Left cardiac atrium (tissue), 1 donor: ENCODE results near the genes ZNF717, GBE1 and ARL6.

DNA sequence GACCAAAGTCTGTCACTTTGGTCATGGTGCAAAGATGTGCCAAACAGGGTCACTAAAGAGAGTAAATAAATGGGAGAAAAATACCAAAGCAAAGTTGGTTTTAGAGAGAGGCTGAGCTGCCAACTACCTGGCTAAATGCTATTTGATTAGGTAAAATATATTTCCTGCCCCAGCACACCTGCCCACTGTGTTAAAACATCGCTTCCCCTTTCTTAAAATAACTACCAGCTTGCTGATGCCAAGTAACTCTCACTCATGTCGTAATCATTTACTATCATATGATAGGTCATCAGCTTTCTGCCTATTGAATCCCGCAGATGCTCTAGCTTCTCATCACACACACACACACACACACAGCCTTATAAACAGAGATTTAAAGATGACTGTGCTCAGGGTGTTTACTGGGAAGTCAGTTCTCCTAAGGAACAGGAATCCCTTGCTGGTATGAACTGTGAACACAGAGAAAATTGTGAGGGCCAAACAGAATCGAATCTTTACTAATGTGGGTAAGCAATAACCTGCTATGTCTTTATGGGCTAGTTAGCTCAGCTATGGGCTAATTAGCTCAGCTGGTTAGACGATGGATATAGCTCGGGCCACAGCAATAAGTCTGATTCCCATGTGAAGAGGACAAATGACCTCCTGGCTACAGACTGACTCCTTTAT, 173.1 kb downstream of the PDZRN3 start:
- PRO-cap: no peak

DNA sequence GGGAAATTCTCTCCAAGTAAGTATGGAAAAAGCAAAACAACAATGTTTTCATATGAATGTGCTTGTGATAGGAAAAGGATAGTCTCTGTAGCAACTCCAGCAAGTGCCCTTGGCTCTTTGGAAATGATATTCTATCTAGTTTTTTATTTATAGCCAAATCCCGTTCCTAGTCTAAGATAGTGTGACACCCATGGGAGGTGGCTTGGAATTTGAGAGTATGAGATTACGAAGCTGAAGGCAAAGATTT, 119.9 kb downstream of the PDZRN3 start:
- PRO-cap: unidirectional peak, minus-strand start at position 119 of the sequence

DNA sequence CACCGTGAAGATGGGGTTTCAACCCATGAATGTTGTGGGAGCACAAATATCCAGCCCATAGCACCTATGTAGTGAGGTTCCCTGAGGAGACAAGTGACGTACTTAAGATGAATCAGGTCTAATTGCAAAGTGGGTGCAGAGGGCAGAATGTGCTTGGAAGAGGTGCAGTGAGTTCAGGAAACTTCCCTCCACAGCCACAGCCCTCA, 106.0 kb downstream of the PDZRN3 start:
- PRO-cap: no peak

- PRO-cap: no peak
Observed at GRCh38 chr3:73609140-73609547, 15.6 kb downstream of the PDZRN3 start.

- PRO-cap: no peak
Observed at GRCh38 chr3:73827509-73828142, 202.9 kb upstream of the PDZRN3 start.

- PRO-cap: no peak
Observed at GRCh38 chr3:74352146-74352596, 262.3 kb downstream of the CNTN3 start.

GRCh38 chr3:75785181-75785943, at the start of gene ZNF717:
Gene ZNF717, minus strand, starts transcription at chr3:75785549.
- PRO-cap: bidirectional peak, plus-strand start at chr3:75785678, minus-strand start at chr3:75785546

DNA sequence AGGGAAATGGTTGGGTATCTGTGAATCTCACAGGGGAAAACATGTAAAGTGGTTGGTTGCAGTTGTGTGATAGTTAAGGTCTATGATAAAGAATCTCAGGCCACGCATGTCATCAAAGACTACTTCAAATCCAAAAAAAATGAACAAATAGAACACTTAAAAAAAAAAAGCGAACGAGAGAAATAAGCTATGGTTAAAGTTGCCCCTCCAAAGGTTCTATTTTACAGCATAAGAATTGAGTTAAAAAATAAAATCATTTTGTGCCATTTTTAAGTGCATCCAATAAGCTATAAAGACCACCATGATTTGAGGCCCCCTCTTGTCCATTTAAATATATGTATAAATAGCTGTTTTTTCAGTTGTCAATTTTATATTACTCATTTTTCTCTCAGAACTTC, 1008.6 kb downstream of the ROBO1 start:
- PRO-cap: no peak

GRCh38 chr3:80994034-80994409, 767.4 kb downstream of the GBE1 start:
- PRO-cap: no peak

- PRO-cap: no peak
Observed at GRCh38 chr3:81742936-81743329, 18.5 kb downstream of the GBE1 start.

- PRO-cap: bidirectional peak, plus-strand start at chr3:81761124, minus-strand start at chr3:81761020; bidirectional peak, plus-strand start at chr3:81761307, minus-strand start at chr3:81761196; bidirectional peak, plus-strand start at chr3:81761794, minus-strand start at chr3:81761553
Observed at GRCh38 chr3:81760800-81762006, at the start of gene GBE1. Gene GBE1, minus strand, starts transcription at chr3:81761645.

DNA sequence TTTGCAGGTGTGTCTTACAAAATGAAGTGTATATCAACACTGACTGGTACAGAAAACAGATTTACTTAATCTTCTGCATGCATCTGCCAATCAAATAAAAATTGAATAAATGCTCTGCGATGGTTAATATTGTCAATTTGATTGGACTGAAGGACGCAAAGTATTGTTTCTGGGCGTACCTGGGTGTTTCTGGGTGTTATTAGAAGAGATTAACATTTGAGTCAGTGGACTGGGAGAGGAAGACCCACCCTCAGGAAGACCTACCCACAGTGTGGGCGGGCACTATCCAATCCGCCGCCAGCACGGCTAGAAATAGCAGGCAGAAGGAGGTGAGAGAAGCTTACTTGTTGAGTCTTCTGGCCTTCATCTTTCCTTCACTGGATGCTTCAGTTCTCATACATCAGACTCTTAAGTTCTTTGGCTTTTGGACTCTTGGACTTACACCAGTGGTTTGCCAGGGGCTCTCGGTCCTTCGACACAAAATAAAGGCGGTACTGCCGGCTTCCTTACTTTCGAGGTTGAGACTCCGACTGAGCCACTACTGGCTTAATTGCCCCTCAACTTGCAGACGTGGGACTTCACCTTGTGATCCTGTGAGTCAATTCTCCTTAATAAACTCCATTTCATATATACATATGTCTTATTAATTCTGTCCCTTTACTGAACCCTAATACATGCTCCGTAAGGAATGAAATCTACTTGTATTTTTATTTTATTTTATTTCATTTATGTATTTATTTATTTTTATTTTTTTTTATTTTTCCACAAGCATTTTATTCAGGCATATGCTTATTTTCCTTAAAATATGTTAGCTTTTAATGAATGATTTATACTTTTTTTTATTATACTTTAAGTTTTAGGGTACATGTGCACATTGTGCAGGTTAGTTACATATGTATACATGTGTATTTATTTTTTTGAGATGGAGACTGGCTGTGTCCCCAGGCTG, 654.5 kb upstream of the CADM2 start:
- PRO-cap: no peak

GRCh38 chr3:84805122-84805602, 153.6 kb upstream of the CADM2 start:
- PRO-cap: no peak

DNA sequence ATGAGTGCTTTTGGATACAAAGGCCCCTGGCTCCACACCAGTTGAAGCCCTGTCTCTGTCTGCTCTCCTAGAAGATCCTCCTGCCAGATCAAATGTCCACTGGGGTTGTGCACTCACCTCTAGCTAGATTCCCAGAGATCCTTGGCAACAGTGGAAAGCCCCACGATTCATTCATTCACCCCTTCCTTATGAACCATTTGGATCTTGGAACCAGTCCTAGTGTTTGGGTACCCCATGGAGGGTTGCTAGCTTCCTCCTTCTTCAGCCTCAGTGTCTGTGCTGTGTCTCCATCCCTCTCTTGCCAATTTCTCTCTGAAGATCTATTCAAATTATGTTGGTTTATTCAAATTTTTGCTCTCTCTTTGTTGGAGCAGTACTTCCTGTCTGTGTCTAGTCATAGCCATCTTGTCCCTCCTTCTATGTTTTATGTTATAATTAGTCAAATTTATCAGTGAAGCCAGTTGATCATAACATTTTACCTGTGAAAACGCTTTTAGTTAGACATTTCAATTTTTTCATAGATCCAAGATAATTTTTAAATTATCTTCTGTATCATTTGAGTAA, 307.9 kb downstream of the VGLL3 start:
- PRO-cap: no peak

DNA sequence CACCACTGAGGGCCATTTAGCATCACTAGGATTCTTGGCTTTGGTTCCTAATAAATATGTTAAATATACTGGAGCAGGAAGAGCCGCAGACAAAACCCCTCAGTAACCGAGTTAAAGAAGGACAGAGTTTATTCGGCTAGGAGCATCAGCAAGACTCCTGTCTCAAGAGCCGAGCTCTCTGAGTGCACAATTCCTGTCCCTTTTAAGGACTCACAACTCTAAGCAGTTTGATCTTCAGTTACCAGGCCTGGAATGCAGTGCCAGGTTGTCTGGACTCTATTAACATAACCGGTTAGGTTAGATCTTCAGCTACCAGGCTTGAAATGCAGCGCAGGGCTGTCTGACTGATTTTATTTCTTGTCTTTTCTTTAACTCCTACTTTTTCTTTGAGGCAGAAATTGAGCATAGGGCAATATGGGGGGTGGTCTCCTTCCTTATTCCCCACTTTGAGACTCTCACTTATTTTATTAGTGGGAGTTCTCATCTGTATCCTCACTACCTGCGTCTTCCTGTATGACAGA, 58.8 kb upstream of the HTR1F start:
- PRO-cap: no peak

DNA sequence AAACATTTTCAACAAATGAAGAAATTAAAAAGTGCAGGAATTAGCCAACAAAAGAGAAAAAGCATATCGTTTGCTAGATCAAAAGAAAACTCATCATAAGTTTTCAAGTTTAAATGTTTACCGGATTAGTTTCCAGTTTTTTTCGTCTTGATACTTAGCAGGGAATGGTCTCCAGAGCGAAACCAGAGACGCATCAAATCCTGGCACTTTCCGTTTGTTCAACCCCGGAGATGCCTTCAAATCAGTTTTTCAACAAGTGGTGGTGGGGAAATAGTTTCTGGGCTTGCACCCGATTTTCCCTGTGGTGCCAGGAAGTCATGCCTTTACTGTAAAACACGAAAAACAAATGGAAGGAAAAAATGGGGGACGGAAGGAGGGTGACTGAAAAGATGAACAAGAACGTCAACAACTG, 901 bp downstream of the CGGBP1 start:
- PRO-cap: no peak

GRCh38 chr3:88138737-88139792, 10.7 kb upstream of the C3orf38 start:
- PRO-cap: no peak

DNA sequence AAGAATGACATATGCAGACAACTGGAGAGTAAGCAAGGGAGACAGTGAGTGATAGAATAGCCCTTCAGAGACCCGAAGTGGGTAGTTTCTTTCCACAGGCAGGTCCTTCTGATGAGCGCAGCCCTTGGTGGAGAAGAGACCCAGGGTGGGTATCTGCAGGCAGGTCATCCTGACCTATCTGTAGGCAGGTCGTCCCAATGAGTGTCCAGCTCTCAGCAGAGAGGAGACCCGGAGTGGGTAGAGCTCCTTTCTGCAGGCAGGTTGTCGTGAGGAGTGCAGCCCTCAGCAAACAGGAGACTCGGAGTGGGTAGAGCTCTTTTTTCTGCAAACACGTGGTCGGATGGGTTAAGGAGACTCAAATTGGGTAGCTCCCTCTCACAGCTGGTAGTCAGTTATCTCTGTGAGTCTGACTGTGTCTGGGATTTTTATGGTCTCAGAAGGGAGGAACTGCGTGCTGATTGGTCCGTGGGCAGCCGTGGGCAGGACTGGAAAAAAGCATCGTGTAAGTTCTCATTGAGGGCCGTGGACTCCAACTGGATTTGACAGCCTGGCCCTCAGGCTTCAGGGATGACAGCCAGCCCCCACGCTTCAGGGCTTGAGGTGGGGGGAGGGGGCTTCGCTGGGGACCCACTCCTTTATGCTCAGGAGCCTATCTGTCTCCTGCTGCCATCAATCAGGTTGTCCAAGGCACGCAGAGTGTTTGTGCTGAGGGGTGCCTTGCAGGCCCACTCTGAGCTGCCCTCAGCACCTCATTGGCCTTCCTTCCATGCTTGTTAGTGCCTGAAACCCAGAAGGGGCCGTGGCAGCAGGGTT, 463.8 kb downstream of the EPHA3 start:
- PRO-cap: no peak

DNA sequence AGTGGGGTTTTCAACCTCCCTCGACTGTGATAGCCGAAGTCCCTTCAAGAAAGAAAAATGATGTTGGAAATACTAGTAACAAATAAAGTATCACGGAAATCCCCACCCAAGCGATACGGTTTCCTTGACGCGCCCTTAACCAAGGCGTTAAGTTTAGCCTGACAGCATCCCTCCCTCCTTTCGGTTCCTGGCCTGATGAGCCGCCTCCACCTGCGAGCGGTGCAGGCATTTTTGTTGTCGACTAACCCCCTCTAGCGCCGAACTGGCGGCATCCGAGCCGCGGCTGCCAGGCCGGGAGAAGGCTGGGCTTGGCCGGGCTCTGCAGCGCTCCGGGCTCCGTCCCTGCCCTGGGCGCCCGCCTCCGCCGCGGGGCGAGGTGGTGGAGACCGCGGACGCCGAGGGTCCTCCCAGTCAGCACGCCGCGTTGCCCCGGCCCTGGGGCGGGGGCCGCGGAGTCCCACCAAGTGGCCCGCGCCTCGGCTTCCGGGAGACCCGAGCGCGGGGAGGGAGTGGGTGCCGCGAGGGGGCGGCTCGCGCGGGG, 1.3 kb upstream of the EPHA6 start:
- PRO-cap: no peak

- PRO-cap: bidirectional peak, plus-strand start at chr3:97764740, minus-strand start at chr3:97764352
Observed at GRCh38 chr3:97764156-97765024, at the start of gene ARL6. Gene ARL6, plus strand, starts transcription at chr3:97764758.